Neuron (in vitro differentiated cells): ENCODE data around the gene DLG2.

- PRO-cap = no peak
These were observed 863.6 kb downstream of the FAM181B start for GRCh38 chr11:81869947-81870579.

- PRO-cap = no peak
These were observed 859.1 kb downstream of the FAM181B start for GRCh38 chr11:81874562-81874985.

GRCh38 chr11:82790992-82791761 lies 57.5 kb upstream of the FAM181B start:
- PRO-cap = no peak

DNA sequence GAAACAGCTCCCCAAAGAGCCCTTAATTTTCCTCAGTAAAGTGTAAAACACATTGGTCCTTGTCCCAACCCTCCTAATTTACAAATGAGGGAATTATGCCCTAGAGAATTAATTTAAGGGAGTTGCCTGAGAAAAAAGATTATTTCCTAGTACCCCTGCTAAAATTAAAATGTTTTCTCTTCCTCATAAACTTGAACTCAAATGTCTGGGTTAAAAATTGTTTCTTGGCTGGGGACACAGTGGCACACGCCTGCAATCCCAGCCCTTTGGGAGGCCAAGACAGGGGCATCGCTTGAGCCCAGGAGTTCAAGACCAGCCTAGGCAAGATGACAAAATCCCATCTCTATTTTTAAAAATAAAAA lies 1.6 kb downstream of the PRCP start:
- PRO-cap = no peak

GRCh38 chr11:83019804-83020363 lies 51.8 kb downstream of the RAB30 start:
- PRO-cap = no peak

GRCh38 chr11:83079161-83080116 lies 7.7 kb upstream of the RAB30 start:
- PRO-cap = no peak

- PRO-cap = no peak
These were observed 28.2 kb upstream of the PCF11 start for GRCh38 chr11:83128744-83129133.

DNA sequence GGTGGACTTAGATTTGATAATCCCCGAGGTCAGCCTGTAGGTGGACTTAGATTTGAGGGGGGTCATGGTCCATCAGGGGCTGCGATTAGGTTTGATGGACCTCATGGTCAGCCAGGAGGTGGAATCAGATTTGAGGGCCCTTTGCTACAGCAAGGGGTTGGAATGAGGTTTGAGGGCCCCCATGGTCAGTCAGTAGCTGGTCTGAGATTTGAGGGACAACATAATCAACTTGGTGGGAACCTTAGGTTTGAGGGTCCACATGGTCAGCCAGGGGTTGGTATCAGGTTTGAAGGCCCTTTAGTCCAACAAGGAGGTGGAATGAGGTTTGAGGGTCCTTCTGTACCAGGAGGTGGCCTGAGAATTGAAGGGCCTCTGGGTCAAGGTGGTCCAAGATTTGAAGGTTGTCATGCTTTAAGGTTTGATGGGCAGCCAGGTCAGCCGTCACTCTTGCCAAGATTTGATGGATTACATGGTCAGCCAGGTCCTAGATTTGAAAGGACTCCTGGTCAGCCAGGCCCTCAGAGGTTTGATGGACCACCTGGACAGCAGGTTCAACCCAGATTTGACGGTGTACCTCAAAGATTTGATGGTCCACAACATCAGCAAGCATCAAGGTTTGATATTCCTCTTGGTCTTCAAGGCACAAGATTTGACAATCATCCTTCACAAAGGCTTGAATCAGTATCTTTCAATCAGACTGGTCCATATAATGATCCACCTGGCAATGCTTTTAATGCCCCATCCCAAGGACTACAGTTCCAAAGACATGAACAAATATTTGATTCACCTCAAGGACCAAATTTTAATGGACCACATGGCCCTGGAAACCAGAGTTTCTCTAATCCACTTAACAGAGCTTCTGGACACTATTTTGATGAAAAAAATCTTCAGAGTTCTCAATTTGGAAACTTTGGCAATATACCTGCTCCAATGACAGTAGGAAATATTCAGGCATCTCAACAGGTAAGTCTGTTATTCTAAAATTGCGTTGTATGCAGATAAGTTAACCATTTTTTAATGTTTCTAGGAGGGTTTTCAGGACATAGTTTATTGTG lies 12.4 kb downstream of the PCF11 start:
- PRO-cap = no peak

GRCh38 chr11:83682466-83682833 lies 396.3 kb upstream of the CCDC90B start:
- PRO-cap = no peak

DNA sequence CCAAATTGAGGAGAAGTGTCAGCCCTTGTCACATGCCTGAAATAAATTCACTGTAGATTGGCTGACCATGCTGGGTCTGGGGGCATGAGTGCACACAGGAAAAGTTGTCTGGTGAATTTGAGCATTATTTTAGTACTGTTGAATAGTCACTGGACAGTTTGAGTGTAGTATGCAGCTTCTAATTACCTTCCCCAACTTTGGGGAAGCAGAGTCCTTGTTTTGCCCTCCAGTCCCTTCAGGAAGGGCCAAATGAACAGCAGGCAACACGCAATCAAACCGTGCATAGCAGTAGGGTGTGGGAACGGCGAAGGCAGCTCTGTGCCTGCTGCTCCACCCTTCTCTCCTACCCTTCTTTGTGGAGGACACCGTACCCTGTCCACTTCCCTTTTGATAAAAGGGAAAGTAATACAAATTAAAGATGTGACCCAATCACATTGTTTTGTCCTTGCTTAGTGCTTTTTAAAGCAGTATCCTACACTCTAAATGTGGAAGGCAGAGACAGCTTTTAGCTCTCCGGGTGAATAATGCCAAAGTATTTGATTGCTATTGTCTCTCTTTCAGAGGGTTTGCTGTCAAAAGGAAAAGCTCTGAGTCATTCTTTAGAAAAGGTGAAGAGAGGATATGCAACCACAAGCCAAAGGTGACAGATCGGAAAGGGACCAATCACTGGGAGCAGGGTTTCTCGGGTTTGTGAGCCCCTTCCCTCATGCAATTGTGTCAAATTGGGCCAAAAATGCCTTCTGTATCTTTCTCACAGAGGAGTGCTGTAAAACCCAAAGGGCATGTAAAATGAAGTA lies 407.2 kb upstream of the CCDC90B start:
- PRO-cap = no peak

DNA sequence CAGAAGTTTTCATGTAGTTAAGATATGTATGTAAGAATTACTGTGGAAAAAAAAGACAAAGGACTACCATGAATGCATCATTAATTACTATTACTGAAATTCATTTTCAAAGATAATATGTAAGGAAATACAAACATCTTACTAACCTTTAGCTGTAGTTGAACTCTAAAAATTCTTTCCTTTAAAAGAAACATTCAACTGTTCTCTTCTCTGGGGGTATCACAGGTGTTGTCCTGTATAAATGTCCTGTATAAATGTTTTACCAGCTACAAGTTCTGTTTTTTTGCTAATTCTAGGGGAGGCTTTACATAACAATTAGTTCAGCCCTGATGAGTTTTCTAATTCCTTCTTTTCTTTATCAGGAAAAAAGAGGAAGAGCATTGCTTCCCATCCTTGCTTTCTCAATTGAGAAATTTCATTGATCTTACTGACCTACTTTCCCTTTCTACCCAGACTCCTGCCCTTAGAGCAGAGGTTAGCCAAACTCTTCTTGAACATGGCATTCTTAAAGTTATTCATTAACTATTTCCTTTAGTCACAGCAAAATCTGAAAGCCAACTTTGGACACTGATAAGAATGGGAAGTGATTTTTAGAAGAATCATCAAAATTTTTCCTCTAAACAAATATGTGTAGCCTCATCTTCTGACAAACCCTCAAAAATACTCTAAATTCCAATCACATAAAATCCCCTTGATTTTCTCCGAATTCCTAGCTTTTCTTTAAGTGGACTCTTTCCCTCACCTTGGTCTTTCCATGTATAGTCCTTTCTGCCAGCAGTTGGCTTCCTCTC lies 566.5 kb upstream of the CCDC90B start:
- PRO-cap = no peak

GRCh38 chr11:84250667-84251121 lies 964.5 kb upstream of the CCDC90B start:
- PRO-cap = no peak

DNA sequence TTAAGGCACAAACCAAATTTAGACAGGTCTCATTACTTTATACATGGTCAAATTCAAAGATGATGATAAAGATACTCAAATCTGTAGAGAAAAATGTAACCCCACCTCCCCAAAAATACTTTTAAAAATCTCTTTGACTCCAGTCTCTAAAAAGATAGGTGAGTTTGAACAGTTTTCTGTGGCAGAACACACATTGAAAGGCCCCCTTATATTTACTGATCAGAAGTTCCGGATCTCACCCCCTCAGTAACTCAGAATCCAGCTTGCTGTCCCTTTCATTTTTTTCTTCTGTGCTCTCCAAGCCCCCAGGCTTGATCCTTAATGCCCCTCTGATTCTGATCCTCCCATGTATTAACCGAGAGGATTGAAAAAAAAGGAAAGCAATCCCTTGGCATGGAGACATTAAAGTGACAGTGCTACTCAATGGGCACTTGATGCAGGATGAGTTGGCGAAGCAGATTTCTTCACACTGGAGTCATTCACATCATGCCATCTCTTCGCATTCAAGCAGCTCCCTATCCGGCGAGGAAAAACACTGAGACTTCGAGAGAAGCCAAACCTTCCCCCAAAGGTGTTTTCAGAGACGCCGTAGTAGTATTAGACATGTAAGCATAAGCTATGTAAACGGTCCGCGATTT lies at the start of gene DLG2:
Gene DLG2 (minus strand): TSS at position 366 of the 638 bp plus-strand sequence.
- PRO-cap = no peak

DNA sequence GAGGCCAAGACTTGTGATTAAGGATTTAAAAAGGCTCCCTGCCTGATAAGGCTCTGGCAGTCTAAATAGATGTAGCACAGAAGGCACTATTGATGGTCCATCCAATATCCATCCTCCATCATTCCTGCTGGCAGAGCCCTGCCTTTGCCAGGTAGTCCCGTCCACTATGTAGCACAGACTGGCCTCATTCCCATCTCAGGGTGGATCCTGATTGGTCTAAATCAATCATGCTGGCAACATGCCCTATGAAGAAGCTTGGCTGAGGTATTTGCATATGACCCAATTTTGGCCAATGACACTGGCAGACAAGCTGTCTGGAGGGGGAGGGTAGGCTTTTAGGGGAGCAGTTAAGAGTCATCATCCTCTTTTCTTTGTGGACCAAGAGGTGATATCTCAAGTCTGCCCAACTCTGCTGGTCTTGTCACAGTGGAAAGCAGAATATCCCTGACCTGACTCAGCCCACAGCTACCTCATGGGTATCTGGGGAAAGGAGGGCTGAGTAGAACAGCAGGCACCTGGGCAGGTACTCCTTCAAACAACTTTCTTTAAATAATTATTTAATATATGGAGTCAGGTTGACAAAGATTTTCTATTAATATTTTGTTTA lies 5.1 kb downstream of the CCDC89 start:
- PRO-cap = no peak

DNA sequence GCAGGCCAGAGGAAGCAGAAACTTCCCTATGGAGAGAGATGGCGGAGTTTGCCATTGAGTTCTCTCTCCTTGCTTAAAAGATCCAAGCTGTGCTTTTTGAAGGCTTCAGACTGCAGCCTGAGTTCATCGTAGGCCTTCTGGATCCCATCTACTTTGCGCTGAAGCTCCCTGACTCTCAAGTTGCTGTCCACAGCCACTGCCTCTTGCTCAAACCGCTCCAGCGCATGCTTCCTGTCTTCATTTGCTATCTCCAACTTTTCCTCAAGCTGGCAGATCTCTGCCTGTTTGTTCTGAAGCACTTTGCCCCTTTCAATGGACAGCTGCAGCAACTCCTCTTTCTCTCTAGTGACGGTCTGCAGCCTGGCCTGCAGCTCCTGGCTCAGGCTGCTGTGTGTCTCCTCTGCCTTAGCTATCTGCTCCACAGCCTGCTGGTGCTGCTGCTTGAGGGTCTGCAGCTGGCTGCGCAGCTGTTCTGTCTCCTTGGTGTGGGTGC lies 969 bp downstream of the CCDC89 start:
- PRO-cap = no peak

DNA sequence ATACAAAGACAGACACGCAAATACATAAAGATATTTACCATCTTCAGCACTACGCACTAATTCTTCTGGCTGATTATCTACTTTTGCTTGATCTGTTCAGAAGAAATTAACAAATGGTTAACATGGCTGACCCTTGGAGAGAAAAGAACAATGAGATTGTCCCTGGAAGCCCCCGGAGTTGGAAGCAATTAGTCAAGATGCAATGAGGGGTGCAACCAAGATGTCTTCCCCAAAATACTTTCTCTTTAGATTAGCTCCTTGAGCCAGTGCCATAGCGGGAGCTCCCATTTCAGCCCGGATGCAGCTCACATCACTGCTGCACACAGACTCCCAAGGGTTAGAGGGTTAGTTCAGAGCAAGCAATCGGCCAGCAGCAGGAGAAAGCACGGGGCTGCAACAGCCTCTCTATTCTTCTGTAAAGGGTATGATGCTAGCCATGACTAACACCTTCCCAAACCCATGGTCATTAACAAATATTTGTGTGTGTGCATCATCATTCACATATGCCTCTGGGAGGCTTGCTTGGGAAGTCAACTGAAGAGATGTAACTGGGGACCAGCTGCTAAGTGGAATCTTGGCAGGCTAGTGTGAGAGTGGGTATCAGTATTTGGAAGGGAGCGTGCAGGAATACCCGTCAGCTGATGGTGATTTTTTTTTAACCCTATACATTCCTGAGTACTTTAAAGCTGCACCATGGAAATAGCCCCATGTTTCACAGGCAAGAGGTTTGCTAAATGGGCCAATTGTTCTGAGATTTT lies 32.9 kb upstream of the CCDC89 start:
- PRO-cap = bidirectional peak, plus-strand start at position 348 of the sequence, minus-strand start at position 314 of the sequence

DNA sequence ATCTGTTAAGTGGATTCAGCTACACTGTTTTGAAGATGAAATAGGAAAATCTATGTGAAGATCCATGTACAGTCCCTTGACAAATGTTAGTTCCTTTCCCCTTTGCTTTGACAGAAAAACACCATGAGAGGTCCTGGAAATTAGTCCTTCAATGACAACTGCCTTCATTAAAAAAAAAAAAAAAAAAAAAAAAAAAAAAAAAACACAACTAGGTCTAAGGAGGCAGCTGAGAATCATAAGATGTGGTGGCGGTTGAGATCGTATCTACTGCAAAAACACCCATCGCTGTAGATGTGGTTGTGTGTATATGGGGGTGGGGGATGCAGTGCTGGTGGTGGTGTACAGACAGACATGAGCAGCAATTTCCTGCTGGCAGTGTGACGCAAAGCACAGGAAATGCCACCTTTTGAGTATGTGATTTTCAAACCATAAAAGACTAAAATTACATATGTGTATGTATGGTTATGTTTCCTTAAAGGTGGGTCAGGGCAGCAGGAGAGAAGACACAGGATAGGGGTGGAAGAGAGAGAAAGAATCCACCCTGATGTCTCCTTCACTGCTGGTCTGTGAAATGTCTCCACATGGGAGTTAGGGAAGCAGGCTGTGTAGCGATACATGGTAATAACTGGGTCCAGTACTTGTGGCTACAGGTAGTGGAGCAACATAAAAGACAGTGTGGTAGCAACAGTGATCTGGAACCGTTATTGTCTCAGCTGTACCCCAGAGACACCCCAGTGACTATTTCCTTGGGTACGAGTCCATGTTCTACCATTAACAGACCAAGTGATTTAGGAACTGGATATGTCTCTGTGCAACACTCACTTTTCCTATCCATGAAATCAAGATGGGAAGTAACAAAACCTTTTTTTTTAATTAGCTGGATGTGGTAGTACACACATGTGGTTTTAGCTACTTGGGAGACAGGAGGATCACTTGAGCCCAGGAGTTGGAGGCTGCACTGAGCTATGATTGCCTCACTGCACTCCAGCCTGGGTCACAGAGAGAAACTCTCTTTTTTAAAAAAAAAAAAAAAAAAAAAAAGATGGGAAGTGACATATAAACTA lies 57.9 kb downstream of the SYTL2 start:
- PRO-cap = no peak

- PRO-cap = no peak
These were observed 58.7 kb downstream of the PICALM start for GRCh38 chr11:86009900-86010944.

DNA sequence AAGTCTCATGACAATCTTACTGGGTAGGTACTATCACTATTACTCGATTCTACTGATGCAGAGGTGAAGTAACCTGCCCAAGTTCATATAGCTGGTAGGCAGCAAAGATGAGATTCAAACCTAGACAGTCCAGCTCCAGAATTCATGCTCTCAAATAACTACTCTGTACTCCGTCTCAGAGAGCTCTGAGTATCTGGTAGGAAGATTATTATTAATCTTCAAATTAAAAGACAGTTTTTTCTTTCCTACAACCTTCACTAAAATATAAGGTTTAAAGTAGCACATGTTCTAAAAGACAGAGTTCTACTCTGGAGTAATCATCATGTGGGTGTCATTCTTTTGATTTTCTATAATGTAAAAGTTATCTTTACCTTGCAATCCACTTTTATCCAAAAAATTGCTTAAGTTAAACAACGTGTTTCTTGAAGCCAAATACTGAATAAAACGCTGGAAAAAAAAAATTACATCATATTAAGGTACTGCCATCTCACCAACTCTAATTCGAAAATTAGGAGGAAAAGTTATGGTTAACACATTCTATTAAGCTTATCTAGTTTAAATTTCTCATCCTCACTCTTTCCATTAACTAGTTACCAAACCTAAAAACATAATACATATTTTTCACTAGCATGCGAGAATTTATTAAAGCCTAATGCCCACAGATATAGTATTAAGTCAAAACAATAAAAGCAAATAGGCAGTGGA lies 42.8 kb downstream of the PICALM start:
- PRO-cap = no peak

DNA sequence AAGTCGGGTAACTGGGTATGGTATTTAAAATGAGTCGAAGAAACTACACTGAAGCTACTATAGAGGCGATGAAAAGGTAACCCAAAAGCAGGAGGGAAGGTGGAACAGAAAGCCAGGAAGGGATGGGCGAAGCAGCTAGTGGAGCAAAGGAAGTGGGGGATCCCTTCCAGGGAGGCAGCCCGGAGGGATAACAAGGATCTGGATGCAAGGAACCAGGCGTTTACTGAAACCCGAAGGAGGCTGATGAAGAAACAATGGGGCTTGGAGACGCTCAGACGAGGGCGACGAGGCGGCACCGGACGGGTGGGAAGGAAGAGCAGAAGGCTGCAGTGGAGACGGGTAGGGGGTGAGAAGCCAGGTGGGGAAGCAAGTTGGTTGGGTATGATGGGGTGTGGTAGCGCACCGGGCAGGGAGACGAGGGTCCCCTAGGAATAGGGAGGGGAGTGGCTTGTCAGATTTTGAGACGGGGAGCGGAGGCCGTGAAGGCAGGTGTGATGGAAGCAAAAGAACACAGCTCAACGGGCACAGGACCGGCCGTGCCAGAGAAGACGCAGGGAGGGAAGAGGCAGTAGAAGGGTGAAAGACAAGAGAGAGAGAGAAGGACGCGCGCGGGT lies 784 bp downstream of the PICALM start:
- PRO-cap = bidirectional peak, plus-strand start at position 277 of the sequence, minus-strand start at position 311 of the sequence; bidirectional peak, plus-strand start at position 454 of the sequence, minus-strand start at position 416 of the sequence